OVCAR3 (cell line): ENCODE measurements around a stretch of chr1.

DNA sequence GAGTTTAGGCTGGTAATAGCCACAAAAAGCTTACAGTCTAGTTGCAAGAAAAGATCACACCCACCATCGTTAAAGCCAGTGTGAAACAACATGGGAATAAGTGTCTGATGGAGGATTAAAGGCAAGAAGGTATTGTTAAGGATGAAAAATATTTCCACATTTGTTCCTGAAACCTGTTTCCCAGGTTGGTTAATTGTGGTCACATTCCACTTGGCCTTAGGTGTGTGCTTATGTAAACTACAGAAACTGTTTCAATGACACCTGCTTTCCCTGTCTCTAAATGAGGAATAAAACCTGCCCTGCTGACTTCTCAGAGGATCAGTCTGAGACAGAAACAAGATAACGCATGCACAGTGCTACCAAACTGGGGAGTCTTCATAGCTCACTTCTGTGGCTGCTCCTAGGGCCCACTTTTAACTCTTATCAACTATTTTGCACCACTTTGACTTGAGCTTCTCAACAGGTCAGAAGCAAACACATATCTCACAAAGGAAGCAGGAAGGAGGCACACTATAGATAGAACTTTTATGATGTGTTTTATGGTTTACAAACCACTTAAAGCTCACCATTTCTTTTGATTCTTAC is 33.7 kb downstream of the CYP2J2 start:
- RRBS: no CpG with 5 or more reads among the region's 2 CpGs

- RRBS: no CpG with 5 or more reads among the region's 5 CpGs
These were observed 474.2 kb upstream of the C1orf87 start for GRCh38 chr1:60547781-60548235.

DNA sequence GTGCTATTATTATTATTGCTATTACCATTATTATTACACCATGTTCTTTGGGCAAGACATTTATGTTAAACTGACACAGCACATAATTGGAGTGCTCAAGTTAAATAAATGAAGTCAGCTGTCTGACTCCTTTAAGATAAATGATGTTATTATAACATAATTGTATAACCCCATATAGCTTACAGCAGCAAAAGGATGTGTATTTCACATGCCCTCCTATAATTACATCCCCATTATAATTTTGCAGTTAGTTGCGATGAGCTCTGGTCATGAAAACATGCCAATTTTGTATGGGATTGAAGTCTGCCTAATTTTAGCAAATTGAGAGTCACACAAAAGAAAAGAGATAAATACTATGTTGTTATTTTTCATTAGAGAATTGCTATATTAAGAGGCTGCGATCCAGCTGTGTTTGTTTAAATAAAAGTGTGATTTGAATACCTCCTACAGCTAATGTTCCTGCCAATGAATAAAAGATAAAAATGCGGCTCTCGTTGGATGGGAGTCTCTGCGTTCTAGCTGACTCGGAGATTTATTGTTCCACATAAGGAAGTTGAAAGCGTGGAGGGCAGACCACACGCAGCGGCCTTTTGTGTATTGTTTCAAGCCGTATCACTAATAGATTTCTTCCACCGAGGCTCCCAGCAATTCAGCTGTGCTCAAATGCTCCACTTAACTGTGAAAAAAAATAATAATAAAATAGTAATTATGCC is 461.0 kb upstream of the NFIA start:
- RRBS: no CpG with 5 or more reads among the region's 11 CpGs

DNA sequence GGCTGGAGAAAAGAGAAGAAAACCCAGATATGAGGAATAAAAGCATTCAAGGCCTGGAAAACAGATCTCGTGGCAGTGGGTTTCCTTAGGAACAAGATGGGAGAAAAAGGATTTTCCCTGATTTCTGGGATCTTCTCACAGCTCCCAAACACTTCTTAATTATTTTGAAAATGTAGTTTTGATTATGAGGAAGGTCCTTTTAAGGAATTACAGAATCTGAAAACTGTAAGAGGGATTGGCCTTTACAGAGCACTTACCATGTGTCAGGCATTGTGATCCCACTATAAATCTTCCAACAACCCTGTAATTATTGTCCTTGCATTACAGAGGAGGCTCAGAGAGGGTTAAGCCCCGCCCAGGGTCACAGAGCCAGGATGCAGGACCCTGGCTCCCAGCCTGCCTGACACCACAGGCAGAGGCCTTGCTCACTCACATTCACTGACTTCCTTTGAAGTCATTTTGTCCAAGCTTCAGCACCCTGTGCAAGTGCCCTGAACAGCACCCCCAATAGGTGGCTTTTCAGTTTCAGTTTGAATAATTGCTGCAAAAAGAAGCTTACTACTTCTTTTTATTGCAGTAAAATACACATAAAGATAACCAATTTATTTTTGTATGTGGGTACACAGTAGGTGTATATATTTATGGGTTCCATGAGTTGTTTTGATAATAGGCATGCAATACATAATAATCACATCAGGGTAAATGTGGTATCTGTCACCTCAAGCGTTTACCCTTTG is 256.8 kb upstream of the NFIA start:
- RRBS: no CpG with 5 or more reads among the region's 3 CpGs

- RRBS: no CpG with 5 or more reads among the region's 10 CpGs
These were observed 178.7 kb upstream of the NFIA start for GRCh38 chr1:60903575-60904053.

- RRBS: no CpG with 5 or more reads among the region's 3 CpGs
These were observed 92.2 kb upstream of the NFIA start for GRCh38 chr1:60990212-60990525.

DNA sequence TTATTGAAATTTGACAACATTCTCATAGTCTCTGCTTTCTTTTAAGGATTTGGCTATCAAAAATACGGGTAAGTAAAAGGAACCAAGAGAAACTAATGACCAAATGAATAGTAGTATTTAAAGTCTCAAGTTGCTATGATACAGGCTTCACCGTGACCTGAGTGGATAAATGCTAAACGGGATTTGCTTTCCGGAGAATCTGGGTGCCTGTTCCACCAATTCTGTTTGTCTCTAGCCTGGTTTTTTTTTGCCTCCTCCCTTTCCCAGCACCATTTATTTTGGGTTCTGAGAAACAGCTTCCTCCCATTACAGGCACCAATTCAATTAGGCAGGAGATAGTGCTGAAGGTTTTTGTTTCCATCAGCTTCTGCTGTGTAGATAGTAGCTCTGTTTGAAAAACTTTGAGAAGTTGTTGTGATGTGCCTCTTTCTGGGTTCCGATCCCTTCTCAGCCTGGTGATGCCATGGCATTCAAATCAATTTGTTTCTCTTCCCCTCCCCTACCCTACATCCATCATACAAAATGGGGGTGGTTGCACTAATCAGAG is 108.9 kb downstream of the NFIA start:
- RRBS: no CpG with 5 or more reads among the region's 5 CpGs

DNA sequence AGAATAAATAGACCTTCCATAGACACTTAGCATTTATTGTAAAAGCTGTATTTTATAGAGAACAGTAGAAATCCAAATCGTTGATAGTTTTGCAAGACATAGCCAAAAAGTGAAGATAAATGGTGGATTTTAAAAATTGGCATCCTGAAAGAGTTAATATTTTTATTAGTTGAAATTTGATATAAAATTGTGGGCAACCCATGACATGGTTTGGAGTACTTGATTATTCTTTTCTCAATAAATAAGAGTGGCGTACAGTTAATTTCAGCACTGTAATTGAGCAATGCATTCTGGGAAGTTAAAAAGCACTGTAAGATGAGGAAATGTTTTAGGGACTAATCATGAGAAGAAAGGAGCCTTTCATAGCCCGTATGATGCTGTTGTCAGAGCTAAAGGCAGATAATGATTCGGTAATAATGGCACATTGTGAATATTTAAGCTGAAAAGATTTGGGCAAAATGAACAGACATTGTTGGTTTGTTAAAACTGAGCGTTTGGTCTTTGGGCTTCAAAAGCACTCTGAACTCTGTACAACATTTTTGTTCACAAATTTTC is 139.2 kb downstream of the NFIA start:
- RRBS: no CpG with 5 or more reads among the region's 5 CpGs

- RRBS: no CpG with 5 or more reads among the region's 3 CpGs
These were observed 148.2 kb downstream of the NFIA start for GRCh38 chr1:61230521-61231027.

GRCh38 chr1:61253239-61253761 is 170.9 kb downstream of the NFIA start:
- RRBS: no CpG with 5 or more reads among the region's 2 CpGs

DNA sequence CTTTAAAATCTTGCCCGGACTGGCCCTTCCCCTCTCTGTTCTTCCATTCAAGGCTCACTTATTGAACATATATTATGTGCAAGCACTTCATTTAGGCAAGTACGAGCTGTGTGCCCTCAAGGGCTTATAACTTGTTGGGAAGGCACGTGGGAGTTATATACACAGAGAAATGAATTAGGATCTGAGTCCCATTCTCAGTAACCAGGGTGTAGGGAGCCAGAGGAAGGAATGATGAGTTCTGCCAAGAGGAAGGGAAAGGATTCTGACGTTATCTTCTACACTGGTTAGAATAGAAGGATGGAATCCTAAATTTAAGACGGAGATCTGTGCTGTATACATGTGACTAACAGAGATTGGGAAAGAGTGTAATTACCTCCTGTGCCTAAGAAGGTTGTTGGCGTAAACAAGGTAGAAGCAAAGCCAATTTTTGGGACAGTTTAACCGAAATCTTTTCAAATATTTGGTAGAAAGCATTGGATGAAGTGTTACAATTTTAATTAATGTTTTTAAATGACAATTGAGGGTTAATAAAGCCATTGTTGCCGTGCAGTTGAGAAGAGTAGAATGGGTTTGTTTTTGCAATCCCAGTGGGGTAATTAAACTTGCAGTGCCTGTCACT is 177.1 kb downstream of the NFIA start:
- RRBS: no CpG with 5 or more reads among the region's 8 CpGs

DNA sequence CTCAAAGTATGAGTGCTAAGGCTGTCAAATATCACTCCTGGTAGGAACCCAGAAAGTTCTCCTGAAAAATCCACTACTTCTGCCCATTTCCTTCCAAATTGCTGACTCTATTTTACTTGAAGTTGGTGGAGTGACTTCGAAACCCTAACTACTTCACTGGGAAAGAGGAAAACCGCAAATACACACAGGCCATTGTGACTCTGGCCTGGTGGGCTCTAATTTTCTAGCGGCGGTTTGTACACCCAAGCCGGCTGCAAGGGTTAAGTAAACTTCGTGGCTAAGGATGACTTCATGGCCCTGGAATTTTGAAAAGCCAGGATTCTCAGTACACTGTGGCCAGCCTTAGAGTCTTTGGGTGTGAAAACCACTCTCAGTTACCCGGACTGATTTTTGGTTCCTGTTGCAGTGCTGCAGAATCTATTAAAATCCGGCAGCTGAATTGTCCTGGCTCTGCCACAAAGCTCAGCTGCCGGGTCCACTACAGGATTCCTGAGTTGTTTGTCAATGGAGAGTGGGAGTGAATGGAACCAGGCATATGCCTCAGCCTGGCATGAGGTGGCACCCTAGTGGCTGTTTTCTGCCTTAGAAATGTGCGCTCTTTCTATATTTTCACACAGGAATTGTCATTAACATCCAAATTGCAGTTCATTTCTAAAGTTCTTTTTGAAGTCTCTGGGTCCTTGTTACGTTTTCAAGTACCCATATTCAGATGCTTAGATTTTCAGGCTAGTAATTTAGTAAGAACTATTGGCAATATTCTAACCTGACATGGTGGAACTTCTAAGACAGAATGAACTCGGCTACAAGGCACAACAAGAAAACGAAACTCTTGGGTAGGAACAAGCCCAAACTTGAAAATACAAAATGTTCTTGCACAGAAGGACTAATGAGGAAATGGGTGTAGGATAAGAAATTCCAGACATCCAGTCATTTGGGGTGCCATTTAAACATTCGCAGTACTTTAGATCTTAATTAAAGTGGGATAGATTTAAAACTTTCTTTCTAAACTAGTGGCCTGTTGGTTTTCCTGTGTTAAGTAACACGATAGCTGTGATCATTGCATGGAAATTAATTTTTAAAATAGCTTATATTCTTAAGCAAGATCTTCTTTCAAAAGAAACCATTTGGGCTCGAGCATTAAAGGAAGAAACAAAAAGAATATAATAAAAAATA is 255.9 kb downstream of the NFIA start:
- RRBS: 0% methylated on average over 2 of the region's 16 CpGs

- RRBS: no CpG with 5 or more reads among the region's 4 CpGs
These were observed 310.8 kb downstream of the TM2D1 start for GRCh38 chr1:61414047-61414732.

GRCh38 chr1:61457269-61457945 is 267.5 kb downstream of the TM2D1 start:
- RRBS: no CpG with 5 or more reads among the region's 9 CpGs

- RRBS: no CpG with 5 or more reads among the region's 3 CpGs
These were observed 233.4 kb downstream of the TM2D1 start for GRCh38 chr1:61491613-61491895.

- RRBS: no CpG with 5 or more reads among the region's 2 CpGs
These were observed 94.4 kb downstream of the PATJ start for GRCh38 chr1:61836742-61837051.

DNA sequence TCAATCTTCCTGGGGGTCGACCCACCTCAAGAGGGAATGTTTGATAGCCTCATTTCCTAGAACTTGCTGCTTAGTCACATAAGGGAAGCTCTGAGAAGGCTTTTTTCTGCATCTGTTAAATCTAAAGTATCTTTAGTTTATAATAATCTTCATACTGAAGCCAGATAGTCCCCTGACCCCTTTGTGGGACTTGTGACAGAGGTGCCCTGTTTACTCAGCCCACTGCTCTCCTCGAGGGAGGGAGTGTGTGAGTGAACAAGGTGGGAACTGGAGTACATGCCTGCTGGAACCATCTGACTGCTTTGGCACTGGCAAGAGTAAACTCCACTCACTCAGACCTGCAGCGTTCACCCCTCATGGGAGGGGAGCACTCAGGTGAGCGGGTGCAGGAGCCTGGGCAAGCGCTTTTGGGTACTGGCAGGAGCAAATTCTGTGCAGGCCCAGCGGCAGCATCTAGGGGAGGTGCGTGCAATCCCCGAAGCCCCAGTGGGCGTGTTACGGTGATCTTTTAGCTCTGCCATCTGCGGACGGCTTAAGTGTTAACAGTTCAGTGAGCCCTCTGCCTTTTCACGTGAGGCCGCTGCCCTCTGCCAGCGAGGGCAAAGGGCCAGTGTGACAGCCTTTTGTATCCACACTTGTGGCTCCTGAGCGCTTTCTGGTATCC is 127.3 kb downstream of the PATJ start:
- RRBS: no CpG with 5 or more reads among the region's 16 CpGs

GRCh38 chr1:62113860-62114459 is 80.7 kb upstream of the L1TD1 start:
- RRBS: no CpG with 5 or more reads among the region's 7 CpGs

DNA sequence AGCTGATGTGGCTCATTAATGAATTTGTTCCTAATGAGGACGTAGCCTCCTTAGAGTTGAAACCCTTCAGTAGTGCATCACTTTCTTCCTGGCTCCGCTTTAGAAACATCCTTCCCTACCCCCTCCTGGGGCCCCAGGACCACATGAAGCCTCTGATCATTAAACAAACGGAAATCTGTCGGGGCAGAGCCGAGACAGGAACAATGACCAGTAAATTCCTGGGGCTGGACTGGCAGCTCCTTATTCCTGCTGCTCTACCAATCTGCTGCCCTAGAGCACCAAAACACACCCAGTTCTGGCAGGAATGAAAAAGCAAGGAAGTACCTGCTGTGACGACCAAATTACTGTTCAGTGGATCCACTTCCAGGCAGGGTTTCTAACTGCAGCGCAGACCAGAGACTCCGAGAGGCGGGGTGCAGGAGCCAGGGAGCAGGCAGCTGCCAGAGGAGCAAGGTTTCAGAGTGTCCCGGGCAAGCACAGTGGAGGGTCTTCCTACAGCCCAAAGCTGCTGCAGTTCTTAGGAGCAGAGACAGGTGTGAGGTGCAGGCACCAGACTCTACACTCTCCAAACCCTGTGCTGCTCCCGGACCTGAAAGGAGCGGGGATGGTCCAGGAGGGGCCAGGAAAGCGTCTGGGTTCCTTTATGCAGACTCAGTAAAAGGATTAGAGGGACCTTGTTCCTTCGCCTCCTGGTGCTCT is 32.4 kb downstream of the KANK4 start:
- RRBS: 61% methylated on average over 2 of the region's 14 CpGs